ENCODE data around the genes NPAS1, CCDC9, NOP53, TPRX2, BSPH1 and ELSPBP1.

DNA sequence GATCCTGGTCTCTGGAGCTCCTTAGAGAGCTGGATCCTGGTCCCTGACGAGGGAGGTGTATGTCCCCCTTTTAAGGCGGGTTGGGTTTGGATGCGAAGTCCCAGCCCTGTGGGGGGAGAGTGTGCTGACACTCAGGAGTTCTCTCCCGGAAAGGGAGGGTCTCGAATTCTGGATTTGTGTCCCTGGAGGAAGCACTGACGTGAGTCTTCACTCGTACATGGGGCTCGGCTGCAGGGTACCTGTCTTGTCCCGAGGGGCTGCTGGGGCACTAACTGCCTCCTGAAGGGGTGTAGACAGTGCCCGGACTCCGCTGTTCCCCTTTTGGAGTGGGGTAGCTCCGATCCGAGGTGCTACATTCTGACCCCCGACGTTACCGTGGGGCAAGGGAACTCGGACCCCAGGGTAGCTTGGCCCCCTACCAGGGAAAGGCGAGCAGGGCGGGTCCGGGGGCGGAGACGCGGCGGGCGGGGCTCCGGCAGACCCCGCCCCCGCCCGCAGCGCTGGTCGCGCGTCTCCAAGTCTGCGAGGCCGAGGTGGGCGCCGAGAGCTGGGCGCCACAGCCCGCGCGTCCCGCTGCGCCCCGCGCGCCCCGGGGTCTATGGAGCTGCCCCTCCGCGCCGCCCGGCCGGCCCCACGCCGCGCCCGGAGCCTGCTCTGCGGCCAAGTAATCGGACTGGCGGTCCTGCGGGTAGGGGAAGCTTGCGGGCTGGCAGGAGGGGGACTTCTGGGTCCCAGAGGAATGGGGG lies at the start of gene NPAS1:
TSS of gene NPAS1 (plus strand) at position 528 of the 746 bp plus-strand sequence.
- PRO-cap = no peak

- PRO-cap = no peak
Measured at GRCh38 chr19:47150148-47150888, 19.7 kb downstream of the SAE1 start.

DNA sequence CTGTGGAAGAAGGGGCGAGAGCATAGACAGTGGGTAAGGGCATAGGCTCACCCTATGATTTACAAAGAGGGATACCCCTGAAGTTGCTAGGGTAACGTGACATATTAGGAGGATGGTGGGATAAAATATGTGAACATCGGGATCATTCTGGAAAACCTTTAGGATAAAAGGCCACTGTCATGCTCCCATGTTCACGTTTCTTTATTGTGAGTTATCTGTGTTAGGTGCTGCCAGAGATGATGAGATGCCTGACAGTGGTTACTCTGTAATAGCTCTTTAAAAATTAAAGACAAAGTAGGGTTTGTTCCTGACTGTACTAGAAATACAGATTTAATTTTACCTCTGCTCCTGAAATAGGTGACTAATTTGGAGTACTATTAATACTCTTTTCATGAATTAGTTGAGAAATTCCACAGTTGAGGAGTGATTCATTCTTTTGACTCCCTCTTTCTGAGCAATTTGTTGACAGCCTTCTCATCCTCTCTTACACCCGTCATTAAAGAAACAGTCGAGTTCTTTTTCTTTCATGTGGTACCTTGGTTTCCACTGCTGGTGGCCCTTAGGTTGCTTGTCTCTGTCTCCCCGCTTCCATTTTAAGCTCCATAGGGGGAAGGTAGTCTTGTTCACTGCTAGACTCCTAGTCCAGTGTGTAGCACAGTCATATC lies 28.3 kb downstream of the SAE1 start:
- PRO-cap = no peak

GRCh38 chr19:47172202-47172778 lies 41.7 kb downstream of the SAE1 start:
- PRO-cap = no peak

DNA sequence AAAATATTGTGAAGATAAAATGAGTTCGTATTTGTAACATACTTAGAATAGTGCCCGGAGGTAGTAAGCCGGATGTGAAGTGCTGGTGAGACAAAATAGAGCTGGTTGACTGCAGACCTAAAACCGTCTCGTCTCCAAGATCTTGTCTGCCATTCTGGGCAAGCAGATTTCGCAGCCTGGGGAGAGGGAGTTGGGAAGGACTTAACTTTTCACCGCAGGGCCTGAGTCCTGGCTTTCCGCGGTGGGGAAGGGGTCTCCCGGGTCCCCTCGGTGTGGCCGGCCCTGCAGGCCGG lies 8.2 kb upstream of the BBC3 start:
- PRO-cap = no peak

GRCh38 chr19:47255915-47256625 lies at the start of gene CCDC9:
Gene CCDC9 (plus strand): TSS chr19:47256525.
- PRO-cap = bidirectional peak, plus-strand start at chr19:47256525, minus-strand start at chr19:47256471

GRCh38 chr19:47271990-47272635 lies 2.6 kb upstream of the INAFM1 start:
- PRO-cap = no peak

DNA sequence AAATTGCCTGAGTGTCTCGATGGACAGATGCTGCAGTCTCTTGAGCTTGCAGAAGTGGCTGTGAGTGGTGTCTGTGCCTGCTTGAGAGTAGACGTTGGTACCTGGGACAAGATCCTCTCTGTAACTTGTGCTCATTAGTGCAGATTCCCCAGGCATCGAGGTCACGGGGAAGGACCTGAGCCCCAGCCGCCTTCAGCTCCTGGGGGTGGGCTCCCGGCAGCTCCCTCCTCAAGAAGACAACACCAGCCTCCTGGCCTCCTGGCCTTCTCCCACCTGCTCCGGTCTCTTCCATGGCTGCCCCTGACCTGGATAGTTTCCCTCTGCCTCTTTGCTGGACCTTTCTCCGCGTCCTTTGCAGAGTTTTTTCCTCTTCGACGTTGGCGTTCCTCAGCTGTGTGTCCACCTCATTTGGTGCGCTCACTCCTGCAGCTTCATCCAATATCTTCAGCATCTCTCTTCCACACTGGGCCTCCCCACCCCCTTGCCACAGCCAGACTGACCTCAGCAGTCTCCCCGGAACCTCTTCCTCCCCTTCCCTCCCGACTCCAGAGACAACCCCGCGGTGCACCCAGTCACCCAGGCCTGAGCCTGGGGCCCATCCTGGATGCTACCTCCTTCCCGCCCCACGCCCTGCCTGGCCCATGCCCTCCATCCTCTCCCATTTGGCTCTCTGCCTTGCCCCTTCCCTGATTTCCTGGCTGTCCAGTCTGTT lies 8.3 kb upstream of the C5AR2 start:
- PRO-cap = no peak

DNA sequence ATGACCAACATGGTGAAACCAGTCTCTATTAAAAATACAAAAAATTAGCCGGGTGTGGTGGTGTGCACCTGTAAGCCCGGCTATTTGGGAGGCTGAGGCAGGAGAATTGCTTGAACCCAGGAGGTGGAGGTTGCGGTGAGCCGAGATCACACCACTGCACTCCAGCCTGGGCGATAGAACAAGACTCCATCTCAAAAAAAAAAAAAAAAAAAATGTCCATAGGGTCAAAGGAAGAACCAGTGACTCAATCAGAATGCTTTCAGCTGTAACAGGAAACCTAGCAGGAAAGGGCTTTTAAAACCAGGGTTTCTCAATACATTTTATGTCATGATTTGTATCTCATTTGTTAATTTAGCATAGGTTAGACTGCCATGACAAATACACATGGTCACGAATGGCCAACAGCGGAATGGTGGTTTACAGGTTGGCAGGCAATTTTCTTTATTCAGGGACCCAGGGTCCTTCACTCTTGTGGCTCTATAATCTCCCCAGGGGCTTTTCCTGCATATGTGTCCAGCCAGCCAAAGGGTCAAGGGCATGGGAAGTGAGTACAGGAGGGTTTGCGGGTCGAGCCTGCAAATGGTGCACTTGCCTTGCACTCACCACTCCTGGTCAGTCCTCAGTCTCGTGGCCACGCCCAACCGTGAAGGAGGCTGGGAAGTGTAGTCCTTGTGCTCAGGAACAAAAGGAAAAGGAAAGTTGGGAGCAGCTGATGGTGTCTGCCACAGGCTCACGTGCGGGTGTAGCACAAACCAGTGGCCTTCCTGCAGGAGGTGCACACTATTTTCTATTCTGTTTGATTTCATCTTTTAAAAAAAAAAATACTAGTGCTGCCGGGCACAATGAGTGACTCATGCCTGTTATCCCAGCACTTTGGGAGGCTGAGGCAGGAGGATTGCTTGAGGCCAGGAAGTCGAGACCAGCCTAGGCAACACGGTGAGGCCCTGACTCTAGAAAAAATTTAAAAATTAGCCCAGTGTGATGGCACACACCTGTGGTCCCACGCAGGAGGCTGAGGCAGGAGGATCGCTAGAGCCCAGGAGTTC lies 14.8 kb downstream of the DHX34 start:
- PRO-cap = no peak

GRCh38 chr19:47377256-47377779 lies 28.2 kb downstream of the DHX34 start:
- PRO-cap = no peak

- PRO-cap = no peak
Measured at GRCh38 chr19:47383320-47384139, 34.4 kb downstream of the DHX34 start.

GRCh38 chr19:47421659-47422548 lies 2.6 kb upstream of the MEIS3 start:
- PRO-cap = no peak

- PRO-cap = bidirectional peak, plus-strand start at chr19:47487246, minus-strand start at chr19:47486963
Measured at GRCh38 chr19:47486442-47487051, 2.5 kb upstream of the KPTN start.

DNA sequence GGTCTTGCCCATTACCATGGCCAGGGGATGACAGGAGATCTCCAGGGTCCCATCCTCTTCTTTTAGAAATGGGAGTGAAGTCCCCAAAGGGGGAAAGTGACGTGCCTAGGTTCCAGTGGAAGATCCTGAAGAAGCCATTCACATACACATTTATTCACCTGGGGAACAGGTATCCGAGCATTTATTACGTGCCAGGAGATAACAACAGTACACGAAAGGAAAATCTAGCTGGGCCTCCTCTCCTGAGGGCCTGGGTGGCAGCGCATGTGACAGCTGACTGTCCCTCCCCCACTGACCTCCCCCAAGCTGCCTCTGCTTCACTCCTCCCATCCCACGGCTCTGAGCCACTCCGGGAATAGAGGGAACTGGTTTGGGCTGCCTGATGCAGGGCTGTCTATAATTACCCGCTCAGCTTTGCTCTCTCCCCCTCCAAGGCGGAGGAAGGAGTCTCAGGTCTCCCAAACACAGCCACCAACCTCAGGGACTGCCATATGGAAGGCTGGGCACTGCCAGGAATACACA lies 8.0 kb downstream of the NAPA start:
- PRO-cap = no peak

GRCh38 chr19:47511581-47512126 lies 3.2 kb downstream of the NAPA start:
- PRO-cap = no peak

- PRO-cap = no peak
Measured at GRCh38 chr19:47713606-47714409, 586 bp downstream of the EHD2 start.

- PRO-cap = bidirectional peak, plus-strand start at chr19:47745551, minus-strand start at chr19:47745455
Measured at GRCh38 chr19:47745074-47746030, at the start of gene NOP53. Gene NOP53 (plus strand): TSS chr19:47745546.

- PRO-cap = no peak
Measured at GRCh38 chr19:47858786-47859438, at the start of gene TPRX2. Gene TPRX2 (plus strand): TSS chr19:47859235.

DNA sequence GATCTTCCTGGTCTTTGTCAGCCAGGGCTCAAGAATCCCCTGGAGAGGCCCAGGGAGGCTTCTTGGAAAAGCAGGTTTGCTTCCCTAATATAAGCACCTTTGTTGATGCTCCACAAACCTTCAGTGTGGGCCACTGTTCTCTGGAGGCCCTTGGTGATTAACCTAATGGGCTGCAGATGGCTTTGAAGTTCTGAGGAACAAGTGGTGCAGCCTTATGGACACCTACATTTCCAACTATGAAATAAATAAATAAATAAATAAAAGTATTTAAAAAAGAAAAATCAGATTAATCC lies at the start of gene BSPH1:
TSS of gene BSPH1 (minus strand) at position 61 of the 293 bp plus-strand sequence.
- PRO-cap = no peak

- PRO-cap = no peak
Measured at GRCh38 chr19:47994541-47994908, at the start of gene ELSPBP1. Gene ELSPBP1 (plus strand): TSS chr19:47994632.